GM23338 (cell line): Measurements from ENCODE around the genes PROS1, CRYBG3, DCBLD2 and PCNP.

GRCh38 chr3:93973423-93974460 lies at the start of gene PROS1:
Gene PROS1 (minus strand): TSS chr3:93973896.
- PRO-cap, result bidirectional peak, plus-strand start at chr3:93973748, minus-strand start at chr3:93973521; bidirectional peak, plus-strand start at chr3:93973834, minus-strand start at chr3:93973847; bidirectional peak, plus-strand start at chr3:93973964, minus-strand start at chr3:93973943
- RAMPAGE, long total RNA, result no peak

DNA sequence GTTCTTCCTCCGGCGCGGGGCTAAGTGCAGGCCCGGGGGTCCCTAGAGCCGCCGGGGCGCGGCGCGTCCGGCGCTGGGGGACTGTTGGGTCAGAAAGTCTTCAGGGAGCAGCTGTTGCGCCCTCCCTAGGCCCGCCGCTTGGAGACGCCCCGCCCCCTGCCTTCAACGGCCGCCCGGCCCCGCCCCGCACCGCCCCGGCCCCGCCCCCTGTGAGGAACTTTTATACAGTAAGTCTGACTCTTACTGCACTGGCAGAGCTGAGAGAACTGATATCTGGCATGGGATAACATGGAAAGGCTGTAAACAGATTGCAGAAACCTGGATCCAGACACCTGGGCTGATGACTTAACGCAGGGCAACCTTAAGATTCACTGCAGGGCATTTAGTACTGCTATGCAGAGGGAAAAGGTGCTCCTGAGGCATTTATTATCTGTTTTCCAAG lies 283.0 kb upstream of the ARL6 start:
- PRO-cap, result no peak
- RAMPAGE, long total RNA, result no peak

DNA sequence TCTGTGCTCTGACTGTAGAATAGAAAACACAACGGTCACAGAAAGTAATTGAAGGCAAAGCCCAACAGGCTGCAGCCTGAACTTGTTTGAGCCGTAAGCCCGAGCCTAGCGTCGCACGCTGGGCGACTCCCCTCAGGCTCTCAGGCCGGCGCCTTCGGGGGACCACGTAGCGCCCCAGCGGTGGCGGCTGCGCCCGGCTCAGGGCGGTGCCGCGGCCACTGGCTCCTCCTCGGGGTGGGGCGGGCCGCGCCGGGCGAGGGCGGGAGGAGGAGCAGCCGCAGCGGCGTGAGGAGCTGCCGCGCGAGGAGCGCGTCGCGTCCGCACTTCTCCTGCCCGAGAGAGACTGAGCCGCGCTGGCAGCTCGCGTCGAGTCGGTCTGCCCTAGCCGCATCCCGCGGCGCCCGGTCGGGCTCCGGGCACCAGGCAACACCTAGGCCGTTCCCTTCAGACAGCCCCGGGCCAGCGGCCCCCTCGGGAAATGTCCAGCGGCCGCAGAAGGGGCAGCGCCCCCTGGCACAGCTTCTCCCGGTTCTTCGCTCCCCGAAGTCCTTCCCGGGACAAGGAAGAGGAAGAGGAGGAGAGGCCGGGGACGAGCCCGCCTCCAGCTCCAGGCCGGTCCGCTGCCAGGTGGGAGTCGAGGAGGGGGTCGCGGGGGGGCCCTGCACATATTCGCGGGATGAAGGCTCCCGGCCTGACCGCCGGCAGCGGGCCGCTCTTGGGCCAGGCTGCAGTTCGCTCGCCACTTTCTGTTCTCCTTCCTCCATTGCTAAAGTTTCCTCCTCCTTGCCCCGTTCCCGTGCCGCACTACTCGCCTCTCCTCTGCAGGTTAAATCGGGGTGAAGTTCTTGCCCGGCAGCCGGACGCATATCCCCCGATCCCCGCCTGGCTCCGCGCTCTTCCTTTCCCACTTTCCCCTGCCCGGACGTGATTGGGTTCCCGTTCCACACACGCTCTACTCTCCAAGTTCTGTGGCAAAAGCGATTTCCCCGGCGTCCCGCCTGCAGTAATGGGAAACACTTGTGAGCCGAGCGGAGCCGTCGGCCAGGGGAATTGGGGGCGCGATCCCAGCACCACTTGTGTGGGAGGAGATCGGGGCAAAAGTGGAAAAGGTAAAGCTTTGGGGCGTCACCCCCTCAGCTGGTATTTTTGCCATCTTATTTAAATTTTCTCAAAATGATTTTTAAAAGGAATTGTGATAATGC lies at the start of gene CRYBG3:
Gene CRYBG3, plus strand, starts transcription at position 283 of the 1,202 bp plus-strand sequence.
- PRO-cap, result bidirectional peak, plus-strand start at position 323 of the sequence, minus-strand start at position 345 of the sequence; bidirectional peak, plus-strand start at position 560 of the sequence, minus-strand start at position 551 of the sequence; bidirectional peak, plus-strand start at position 1,003 of the sequence, minus-strand start at position 1,008 of the sequence
- RAMPAGE, long total RNA, result no peak

- PRO-cap, result no peak
- RAMPAGE, long total RNA, result no peak
Measured at GRCh38 chr3:97991242-97991688, 19.0 kb upstream of the RIOX2 start.

DNA sequence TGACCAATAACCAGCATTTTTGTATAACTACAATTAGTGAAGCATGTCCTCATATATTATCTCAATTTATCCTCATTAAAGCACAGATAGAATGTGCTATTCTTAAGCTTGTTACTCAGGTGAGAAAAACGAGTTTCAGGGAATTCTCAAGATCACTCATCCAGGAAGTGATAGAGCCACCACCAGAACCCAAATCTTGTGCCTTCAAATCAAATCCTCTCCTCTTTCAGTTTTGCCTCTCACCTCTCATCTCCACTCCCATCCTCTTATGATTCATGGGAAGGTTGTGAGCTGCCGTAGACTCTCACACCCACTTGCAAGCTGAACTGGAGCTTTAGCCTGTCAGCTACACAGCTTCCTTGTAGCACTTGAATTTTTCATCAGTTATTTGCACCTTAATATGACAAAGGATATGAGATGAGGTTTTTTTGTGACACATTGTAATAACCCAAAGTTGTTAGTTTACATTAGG lies 25.5 kb downstream of the GPR15 start:
- PRO-cap, result no peak
- RAMPAGE, long total RNA, result no peak

GRCh38 chr3:98811156-98811454 lies 48.0 kb downstream of the ST3GAL6 start:
- PRO-cap, result no peak
- RAMPAGE, long total RNA, result no peak

DNA sequence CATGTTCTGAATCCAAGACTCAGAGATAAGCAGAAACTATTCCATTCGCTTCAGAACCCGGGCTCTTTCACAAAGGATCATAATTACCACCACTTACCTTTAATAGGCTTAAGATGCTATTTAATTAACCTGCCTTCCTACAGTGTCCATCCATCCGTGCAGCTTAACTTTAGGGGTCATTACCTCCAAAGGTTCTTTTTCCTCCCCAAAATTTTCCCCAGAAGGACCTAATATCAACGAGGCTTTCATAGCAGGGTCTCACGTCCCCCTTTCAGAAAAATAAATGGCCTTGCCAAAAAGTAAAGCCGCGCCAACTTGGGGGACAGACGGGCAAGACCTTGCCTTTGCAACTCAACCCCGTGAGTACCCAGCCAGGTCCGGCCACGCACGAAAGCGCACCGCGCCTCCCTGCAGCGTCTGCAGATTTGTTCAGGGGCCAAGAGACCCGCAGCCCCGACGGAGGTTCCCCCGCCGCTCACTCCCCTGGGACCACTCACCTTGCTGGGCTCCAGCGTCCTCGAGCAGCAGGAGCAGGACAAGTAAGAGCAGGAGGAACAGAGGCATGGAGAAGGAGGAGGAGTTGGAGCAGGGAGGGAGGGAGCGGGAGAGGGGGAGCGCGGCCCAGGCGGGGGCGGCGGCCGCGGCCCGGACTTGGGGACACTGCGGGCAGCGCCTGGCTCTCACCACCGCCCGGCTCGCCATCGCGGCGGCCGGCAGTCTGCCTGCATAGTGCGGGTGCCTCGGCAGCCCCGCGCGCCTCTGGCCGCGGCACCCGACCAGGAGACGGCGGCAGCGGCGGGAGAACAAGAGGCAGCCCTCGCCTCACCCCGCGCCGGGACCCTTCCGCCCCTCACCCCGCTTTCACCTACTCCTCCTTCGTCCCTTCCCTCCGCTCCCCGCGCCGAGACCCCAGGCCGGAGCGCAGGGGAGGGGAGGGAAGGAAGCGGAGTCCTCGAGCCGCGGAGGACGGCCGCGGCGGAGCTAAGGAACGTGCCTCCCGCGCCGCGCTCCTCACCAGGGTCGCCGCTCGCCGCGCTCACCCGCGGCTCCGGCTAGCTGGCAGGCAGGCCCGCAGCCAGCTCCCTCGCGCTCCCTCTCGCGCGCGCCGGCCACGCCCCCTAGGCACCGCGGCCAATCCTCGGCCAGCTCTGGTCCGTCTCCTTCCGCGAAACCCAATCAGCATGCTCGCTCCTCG lies at the start of gene DCBLD2:
Gene DCBLD2, minus strand, starts transcription at position 1,071 of the 1,195 bp plus-strand sequence.
- PRO-cap, result bidirectional peak, plus-strand start at position 362 of the sequence, minus-strand start at position 272 of the sequence; bidirectional peak, plus-strand start at position 686 of the sequence, minus-strand start at position 805 of the sequence; bidirectional peak, plus-strand start outside the sequence, minus-strand start at position 1,058 of the sequence
- RAMPAGE, long total RNA, result no peak

DNA sequence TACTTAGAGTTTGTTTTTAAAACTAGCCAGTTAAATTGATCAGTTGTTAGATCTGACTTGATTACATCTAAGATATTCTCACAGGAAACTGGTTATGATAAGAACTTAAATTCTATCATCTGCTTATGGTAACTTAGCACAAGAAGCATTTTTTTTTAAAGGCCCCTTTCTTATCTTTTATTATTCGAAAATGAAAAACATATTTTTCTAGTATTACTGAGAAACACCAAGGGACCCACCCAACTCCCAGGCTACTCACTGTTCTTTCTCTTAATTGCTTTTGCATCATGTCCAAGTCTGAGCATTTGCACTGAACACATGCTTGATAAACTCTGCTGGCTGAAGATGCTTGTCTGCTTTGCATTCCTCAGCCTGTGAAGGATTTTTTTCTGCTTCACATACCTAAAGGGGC lies 84.4 kb upstream of the DCBLD2 start:
- PRO-cap, result no peak
- RAMPAGE, long total RNA, result no peak

DNA sequence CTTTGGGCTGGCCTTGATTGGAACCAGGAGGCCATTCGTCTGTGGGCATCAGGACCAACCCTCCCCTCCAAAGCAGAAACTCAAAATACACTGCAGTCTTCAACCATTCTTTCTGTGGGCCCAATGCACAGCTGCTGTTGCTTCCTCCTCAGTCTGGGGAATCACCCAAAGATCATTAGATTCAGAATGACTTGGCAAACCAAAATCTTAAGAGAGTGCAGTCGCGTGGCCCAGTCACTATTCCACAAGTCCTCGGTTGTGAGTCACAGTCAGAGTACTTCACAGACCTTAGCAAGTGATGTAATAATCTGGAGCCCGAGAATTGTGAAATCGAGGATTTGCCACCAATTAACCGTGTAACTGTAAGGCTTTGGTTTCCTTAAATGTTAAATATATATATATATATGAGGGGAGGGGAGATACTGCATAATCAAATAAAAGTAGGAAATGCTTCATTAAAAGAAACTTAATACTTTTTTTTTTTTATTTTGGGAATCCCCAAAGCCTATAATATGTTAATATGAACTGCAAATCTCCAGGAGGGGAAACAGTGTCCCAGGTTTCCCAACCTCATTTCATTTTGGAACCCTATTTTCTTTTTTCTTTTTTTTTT lies 132.4 kb upstream of the COL8A1 start:
- PRO-cap, result no peak
- RAMPAGE, long total RNA, result no peak

DNA sequence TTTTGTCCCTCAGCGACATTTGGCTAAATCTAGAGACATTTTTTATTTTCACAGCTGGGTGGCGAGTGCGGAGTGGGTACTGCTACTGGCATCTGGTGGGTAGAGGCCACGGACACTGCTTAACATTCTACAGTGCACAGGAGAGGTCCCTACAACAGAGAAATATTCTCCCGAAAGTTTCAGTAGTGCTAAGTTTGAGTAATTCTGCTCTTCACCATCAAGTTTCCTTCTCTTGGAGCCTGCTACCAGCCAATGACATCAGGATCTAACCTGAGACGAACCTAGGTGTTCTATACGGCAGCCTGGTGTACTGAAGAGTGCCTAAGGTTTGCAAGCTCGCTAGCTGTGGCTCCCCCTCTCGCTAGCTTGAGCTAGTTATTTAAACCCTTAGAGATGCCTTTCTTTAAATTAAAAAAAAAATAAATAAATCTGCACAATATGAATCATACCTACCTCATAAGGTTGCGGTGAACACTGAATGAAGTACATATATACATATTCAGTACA lies 1.5 kb upstream of the COL8A1 start:
- PRO-cap, result bidirectional peak, plus-strand start at position 313 of the sequence, minus-strand start at position 312 of the sequence
- RAMPAGE, long total RNA, result no peak

DNA sequence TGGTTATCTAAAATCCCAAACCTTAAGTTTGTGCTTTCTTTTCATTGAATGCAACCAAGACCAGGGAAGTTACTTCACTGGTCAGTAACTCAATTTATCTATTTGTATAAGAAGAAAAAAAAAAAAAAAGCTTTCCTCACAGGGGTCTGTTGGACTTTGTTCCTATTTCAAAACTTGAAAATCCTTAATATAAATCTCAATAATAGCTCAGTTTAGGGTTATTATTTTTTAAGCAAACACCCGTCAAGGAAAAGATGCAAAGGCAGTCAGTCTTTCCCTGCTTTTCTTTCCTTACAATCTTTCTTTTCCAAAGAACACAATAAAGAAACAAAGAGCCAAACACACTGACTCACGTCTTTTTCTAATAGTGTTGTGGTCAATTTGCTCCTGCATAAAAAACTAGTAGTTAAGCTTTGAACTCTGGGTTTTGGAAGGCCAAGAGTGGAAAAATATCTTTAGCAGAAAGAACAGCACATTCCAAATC lies 18.0 kb downstream of the COL8A1 start:
- PRO-cap, result no peak
- RAMPAGE, long total RNA, result no peak

DNA sequence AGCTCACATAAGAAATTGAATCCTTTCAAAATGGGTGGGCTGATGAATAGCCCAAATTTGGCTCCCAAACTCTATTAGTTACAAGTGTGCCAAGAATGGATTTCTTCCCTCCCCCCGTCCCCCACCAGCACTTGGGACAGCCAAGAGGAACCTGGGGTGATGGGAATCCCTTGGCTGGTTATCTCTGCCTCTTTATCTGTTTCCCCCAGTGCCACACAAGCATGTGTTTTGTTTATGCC lies 28.3 kb downstream of the CMSS1 start:
- PRO-cap, result no peak
- RAMPAGE, long total RNA, result no peak

- PRO-cap, result no peak
- RAMPAGE, long total RNA, result no peak
Measured at GRCh38 chr3:99957448-99957987, 139.9 kb downstream of the CMSS1 start.

DNA sequence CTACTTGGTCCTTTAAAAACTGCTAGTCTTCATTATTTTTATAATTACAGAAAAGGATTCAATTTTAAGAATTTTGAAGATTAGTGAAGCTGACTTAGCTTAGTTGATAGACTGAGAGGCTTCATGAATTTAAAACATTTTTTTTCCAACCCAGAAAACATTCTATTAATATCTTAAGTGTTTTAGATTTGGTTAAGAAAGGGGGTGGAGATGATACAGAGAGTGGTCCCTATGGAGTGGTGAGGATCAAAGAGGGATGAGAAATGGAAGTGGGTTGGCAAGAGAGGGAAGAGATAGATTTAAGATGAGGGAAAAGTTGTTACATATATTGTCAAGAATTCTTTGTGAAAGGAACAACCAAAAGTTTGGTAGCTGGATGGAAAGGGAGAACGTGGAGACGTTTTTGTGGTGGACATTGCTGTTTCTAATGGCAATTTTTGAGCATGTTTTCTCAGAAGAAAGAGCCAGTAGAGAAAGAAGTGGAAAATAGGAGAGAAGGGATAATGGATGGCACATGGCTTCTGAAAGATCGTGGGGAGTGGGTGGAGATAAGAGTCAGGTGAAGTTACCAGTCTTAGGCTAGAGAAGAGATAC lies 10.3 kb downstream of the TBC1D23 start:
- PRO-cap, result no peak
- RAMPAGE, long total RNA, result no peak

GRCh38 chr3:100602998-100603974 lies 6.1 kb upstream of the ADGRG7 start:
- PRO-cap, result bidirectional peak, plus-strand start at chr3:100603705, minus-strand start at chr3:100603512
- RAMPAGE, long total RNA, result no peak

DNA sequence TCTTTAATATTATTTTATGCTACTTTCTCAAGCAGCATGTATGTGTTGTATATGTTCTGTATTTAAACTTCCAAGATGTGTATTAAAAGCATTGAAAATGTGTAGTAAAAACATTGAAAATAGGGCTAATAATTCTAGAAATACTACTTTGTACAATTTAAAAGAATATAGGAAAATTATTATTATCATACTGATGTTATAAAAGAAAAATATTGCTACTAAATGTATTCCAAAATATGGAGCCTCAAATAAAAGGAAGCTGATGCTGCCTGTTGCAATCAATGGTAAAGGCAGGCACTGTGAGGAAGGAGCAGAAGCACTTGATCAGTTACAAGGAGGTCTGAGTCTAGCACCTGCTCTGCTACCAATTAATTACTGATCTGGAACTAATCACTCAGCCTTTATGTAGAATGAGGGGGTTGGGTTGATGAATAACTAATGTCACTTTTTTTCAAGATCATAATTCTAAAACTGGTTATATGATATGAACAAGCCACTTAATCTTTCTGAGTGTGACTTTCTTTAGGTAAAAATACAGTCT lies 5.5 kb downstream of the ADGRG7 start:
- PRO-cap, result no peak
- RAMPAGE, long total RNA, result no peak

- PRO-cap, result no peak
- RAMPAGE, long total RNA, result no peak
Measured at GRCh38 chr3:101517932-101518369, 4.9 kb upstream of the SENP7 start.

- PRO-cap, result no peak
- RAMPAGE, long total RNA, result no peak
Measured at GRCh38 chr3:101521458-101521829, 8.4 kb upstream of the SENP7 start.

DNA sequence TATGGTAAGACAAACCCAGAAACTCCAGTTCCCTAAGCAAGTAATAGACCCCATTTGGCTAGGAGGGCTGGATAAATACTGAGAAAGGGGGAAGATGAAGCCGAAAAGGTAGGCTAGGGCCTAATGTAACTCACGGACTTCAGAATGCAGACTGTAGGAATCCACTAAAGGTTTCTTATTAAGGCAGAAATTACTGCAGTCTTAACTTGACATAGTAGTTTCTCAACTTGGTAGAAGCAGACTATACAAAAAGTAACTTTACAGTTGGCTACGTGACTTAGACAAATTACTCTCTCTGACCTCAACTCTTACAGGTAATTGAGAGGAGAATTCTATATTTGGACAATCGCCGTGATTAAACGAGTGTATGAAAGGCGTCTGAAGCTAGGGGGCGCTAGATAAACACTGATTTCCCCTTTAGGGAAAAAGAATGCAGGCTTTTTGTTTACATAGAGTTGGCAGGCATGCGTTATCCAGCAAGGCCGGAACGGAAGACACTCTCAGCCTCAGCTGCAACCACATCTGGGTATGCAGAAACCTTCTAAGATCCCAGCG lies 545 bp upstream of the PCNP start:
- PRO-cap, result no peak
- RAMPAGE, long total RNA, result no peak

GRCh38 chr3:101574118-101575219 lies at the start of gene PCNP:
Gene PCNP (plus strand): TSS chr3:101574180.
- PRO-cap, result bidirectional peak, plus-strand start at chr3:101574225, minus-strand start at chr3:101574066; bidirectional peak, plus-strand start at chr3:101574409, minus-strand start at chr3:101574442; bidirectional peak, plus-strand start at chr3:101574639, minus-strand start at chr3:101574638; bidirectional peak, plus-strand start at chr3:101574841, minus-strand start at chr3:101574843; unidirectional peak, minus-strand start at chr3:101575007
- RAMPAGE, long total RNA, result start-site peak on the plus strand at chr3:101574194-101574233, 1,884 and 275 reads in 2 replicates